Jejunum (tissue), 1 donor: ENCODE results near the gene ADAM12.

DNA sequence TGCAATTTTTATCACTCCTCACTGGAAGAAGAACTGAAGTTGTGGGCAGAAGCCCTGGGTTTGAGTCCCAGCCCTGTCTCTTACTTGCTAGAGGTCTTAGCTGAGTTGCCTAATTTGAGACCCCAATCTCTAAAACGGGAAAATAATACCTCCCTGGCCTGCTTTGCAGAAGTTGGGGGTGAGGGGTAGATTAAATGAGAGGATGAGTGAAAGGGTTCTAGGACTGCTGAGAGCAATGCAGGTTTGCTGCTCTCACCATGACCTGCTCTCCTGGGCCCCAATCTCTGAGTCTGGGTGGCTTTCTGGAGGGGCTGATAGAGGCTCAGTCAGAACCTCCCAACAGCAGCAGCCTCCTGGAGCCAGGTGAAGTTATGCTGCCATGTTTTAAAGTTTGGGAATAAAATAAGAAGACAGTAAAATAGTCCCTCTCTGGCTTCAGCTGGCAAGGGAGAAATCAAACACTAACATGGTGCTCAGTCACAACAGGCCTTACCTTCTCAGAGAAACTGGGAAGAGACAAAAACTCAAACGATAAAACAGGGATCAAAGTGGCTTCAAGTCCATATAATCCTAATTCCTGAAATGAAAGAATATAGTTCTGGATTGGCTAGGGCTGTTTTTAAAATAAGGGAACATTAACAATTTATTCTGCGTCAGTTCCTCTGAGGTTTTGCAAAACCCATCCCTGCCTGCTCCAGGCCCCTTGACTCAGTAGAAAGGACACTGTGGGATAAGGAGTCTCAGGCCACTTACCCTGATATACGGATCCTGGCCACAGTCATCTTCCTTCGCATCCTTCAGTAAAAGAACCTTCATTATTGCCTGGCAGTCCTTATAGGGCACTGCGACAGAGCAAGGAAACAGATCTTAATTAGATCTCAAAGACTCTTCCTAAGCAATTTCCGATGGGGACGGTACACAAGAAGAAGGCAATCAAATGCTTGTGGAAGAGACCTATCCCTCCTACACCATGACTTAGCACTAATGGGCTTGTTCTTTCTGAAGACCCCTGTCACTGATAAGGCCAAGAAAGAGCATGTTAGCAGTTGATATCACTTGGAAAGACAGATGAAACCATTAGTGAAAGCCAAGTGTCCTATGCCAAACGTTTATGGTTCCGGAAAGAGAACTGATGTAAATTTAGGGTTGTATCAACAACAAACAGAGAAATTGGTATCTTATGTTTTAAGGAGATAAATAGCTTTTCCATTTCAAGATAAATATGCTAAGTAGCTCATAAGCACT is 7.0 kb downstream of the UROS start:
- PRO-cap: no peak

DNA sequence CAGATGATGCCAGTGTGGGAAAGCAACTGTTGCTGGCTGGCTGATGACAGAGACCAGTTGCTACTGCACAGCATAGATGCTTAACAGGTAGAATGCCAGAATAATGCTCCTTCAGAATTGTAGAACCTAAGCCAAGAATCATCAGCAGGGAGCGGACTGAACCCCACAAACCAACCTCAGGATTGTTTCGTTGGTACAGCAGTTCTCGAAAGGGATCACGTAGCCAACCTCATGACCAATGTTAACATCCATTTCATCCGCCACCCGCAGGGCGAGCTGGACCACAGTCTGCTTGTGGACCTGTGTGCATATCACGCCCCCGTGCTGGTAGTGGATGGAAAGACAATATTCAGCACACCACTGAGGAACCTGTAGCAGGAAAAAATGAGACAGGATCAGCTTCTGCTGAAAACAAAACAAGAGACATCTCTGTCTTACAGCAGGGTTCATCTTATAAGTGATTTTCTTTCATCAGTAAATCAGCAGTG is 14.2 kb downstream of the DHX32 start:
- PRO-cap: no peak

DNA sequence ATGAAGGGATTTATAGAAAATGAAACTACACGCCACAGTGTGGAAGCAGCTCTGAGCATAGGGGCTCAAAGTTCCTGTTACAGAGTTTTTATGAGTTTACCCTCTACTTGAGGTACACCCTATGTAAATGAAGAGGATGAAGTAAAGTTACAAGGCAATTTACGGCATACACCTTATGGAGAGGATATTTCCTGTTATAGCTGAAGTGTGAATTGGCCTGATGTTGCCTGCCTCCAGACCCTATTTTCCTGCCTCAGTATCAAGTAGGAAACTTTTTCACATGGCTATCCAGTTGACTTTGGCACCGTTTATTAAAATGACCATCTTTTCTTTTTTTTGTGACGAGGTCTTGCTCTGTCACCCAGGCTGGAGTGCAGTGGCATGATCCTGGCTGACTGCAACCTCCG is 33.4 kb downstream of the FANK1 start:
- PRO-cap: no peak

GRCh38 chr10:126213959-126214434 is 174.3 kb downstream of the ADAM12 start:
- PRO-cap: no peak

GRCh38 chr10:126387837-126388924 is at the start of gene ADAM12:
TSS of gene ADAM12 (minus strand) at chr10:126388477.
- PRO-cap: no peak

GRCh38 chr10:126469281-126469659 is 81.0 kb upstream of the ADAM12 start:
- PRO-cap: no peak

GRCh38 chr10:126866951-126867359 is 38.3 kb upstream of the DOCK1 start:
- PRO-cap: unidirectional peak, plus-strand start at chr10:126867081

DNA sequence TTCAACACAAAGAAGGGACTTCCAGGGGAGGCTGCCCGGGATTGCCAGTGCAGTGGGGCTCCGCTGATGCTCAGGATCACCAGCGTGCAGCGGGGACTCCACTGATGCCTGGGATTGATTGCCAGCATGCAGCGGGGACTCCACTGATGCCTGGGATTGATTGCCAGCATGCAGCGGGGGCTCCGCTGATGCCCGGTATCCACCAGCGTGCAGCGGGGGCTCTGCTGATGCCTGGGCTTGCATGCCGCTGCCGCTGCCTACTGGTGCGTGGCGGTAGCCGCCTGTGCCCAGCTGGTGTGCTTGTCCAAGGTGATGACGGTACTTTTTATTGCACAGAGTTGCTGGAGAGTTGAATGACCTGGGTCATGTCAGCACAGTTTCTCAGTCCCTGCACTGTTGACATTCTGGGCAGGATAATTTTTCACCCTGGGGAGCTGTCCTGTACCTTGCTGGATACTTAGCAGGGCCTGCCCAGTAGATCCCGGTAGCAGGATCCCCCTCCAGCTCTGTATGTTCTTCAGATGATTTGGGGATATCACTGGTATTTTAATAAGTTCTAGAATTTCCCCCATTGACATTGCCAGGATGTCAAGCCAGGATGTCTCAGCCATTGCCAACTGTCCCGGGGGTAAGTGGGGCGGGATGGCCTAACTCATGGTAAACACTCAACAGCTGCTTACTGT is 13.0 kb downstream of the DOCK1 start:
- PRO-cap: no peak

DNA sequence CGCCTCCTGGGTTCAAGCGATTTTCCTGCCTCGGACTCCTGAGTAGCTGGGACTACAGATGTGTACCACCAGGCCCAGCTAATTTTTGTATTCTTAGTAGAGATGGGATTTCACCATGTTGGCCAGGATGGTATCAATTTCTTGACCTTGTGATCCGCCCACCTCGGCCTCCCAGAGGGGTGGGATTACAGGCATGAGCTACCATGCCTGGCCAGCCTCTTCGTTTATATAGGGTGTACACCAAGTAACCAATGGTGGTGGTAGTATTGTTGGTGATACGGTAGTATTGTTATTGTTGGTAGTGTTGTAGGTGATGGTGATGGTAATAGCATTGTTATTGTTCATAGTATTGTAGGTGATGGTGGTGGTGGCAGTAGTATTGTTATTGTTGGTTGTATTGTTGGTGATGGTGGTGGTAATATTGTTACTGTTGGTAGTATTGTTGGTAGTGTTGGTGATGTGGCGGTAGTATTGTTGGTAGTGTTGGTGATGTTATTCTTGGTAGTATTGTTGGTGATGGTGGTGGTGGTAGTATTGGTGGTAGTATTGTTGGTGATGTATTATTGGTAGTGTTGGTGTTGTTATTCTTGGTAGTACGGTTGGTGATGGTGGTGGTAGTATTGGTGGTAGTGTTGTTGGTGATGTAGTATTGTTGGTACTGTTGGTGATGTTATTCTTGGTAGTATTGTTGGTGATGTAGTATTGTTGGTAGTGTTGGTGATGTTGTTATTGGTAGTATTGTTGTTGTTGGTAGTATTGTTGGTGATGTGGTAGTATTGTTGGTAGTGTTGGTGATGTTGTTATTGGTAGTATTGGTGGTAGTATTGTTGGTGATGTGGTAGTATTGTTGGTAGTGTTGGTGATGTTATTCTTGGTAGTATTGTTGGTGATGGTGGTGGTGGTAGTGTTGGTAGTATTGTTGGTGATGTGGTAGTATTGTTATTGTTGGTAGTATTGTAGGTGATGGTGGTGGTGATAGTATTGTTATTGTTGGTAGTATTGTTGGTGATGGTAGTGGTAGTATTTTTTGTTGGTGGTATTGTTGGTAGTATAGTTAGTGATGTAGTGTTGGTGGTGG is 47.0 kb downstream of the DOCK1 start:
- PRO-cap: no peak

DNA sequence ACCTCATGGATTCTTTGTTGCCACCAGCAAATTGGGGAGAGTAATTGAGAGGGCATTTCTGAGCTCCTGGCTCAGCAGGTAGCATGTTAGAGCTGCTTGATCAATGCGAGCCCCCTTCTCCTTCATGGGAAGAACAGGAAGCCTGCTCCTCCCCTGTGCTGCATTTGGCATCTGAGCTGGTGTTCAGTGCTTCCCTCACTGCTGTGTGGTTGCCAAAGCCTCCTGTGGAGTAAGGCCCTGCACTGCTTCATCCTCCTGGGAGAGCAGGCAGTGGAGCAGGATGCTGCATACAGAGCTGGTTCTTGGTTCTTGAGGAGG is 127.3 kb upstream of the INSYN2A start:
- PRO-cap: no peak

DNA sequence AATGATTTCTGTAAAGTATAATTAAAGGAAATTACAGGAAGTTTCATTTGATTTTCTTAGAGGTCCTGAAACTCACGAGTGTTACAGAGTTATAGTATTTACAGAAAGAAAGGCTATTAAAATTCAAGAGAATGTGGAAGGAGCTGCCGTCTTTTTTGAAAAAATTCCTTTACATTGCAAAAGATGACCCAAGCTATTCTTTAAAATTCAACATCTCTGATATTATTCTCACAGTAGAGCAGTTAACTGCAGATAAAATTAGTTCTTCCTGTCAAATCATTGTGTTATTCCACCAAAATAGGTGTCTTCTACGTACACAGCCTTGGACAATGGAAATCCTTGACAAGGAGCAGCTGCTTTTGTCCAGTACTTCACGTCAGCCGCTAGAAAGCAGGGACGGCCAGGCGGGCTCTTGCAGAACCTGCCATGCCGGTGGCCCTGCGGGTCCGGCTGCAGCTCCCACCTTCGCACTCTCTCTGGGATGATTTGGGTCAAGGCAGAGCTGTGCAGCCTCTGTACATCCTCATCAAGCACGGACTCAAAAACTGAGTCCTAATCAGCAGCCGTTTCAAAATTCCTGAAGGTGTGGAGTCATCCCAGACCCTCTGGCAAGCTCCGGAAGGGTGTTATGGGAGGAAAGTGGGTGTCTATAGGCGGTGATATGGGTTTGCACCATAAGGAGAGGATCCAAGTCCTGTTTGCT is 2.3 kb upstream of the FOXI2 start:
- PRO-cap: no peak

DNA sequence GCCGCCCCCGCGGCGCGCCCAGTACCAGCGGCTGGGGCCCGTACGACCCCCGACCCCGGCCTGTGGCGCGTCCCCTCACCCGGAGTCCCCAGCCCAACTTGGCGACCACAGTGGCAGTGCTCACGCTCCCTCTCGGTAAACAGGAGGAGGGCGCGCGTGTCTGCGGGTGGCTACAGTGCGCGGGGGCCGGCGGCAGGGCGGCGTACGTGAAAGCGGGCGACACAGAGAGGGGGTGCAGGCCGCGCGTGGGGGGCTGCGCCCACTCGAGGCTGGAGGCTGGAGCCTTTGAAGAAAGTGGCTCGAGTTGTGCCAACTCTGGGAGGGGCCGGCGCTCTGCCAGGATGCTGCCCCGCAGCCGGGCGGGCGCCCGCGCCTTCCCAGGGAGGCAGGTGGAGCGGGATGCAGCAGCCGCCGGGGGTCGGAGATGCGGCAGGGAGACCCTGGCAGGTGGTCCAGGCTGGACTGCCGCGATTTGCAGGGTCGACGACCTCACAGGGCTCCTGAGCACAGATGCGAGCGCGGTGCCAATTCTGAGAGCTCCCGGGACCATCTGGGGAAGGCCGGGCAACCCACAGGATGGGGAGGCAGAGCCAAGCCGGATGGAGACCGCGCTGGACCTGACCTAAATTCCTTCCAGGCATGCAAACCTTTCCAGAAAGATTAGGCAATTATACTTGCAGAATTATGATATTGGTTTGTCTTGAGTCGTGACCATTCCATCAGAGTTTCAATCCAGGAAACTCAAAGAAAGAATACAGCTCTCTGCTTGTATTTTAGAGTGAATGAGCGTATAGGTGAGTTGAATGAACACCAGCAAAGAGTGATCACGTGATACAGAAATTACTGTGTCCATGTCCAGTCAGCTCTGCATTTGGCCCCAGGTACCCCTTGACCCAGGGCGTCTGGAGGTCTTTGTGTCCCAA is 811 bp downstream of the PTPRE start:
- PRO-cap: bidirectional peak, plus-strand start at position 173 of the sequence, minus-strand start outside the sequence; bidirectional peak, plus-strand start at position 587 of the sequence, minus-strand start at position 541 of the sequence

- PRO-cap: no peak
Measured at GRCh38 chr10:127968396-127968968, 61.6 kb downstream of the PTPRE start.

DNA sequence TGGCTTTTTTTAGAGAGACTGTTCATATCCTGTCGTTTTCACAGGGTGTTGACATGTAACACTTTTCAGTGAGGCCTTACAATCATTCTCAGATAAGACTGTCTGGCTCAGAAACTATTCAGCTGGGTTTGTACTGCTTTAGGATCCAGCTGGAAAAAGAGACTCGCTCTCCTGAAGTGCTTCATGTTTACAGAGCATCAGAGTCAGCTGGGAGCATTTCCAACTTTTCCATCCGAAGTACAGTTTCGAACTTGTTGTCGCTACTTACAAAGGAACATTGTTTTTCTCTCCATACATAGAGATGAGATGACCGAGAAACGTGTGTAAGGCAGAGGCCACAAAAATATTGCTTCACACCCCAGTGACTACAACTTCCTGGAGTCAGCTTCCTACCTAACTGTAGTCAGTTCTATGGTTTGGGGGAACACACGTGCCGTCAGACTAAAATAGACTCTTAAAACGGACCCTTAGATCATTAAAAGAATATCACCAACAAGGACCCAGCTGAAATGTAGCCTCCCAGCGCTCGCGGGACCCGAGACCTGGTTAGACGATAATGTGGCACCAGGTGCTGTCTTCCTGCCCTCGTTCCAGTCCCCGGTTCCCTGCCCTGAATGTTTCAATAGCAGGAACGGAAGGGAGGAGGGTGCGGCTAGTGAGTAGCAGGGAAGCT is 78.0 kb downstream of the MKI67 start:
- PRO-cap: unidirectional peak, plus-strand start at position 406 of the sequence

DNA sequence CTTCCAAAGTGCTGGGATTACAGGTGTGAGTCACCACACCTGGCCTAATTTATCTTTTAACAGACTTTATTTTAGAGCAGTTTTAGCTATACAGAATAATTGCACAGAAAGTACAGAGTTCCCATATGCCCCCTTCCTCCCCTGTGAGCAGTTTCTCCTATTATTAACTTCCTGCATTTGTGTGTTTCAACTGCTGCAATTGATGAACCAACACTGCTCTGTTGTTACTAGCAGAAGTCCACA is 72.3 kb downstream of the MKI67 start:
- PRO-cap: no peak

GRCh38 chr10:128057769-128058118 is 68.5 kb downstream of the MKI67 start:
- PRO-cap: no peak

GRCh38 chr10:128854806-128855358 is 612.2 kb upstream of the MGMT start:
- PRO-cap: no peak

- PRO-cap: no peak
Measured at GRCh38 chr10:129021280-129022177, 445.5 kb upstream of the MGMT start.

GRCh38 chr10:129531430-129532115 is 64.5 kb downstream of the MGMT start:
- PRO-cap: no peak

DNA sequence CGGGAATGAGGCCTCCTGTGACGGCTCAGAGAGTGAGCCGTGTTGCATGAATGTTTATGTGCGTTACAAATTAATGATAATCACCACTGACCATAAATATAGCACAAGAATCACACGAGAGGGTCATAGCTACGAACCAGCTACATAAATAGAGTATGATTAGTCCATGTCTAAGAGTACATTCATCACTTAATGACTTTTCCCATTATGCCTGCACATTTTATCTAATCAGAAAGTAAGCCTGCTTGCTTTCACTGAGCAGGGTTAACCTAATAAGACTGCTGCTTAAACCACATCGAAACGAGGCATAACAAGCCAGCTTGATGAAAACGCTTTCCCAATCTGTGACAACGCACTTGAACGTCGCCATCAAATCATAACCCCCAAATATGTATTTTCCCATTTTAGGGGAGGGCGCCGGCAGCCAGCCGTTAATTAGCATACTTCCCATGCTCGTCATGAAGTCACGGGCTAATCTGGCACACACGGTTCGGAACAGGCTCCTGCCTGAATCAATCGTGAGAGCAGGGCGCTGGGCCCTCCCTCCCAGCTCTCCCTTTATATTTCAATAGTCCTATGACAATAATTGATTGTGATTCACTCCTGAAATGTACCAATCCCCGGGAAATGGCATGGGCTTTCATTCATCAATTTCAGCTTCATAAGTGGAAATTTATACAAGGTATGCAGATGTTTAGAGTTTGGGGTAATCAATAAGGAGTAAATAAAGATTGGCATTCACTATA is 71.4 kb downstream of the EBF3 start:
- PRO-cap: no peak